Foreskin keratinocyte (primary cell): Measurements from ENCODE around the gene CWF19L2.

DNA sequence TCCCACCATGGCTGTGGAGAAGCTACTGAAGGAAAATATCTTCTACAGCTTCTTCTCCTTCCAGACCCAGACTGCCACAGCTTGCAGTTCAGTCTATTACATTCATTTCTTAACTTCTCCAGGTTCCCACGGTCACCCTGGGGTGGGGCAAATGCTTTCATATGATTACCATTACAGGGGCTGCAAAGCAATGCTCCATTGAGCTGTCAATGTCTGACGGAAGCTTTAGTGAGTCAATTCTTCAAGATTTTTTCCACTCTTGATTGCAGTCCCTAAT is 233.4 kb upstream of the DDI1 start:
- RAMPAGE, total RNA = no peak

GRCh38 chr11:103898909-103899296 is 137.5 kb upstream of the DDI1 start:
- RAMPAGE, total RNA = no peak

GRCh38 chr11:105032378-105032810 is 2.5 kb downstream of the CASP1 start:
- RAMPAGE, total RNA = no peak

- RAMPAGE, total RNA = no peak
Measured at GRCh38 chr11:105101375-105101582, 38.3 kb downstream of the CARD18 start.

- RAMPAGE, total RNA = start-site peak on the minus strand at chr11:107457813-107457839, 343 and 338 reads in 2 replicates
Measured at GRCh38 chr11:107457278-107458375, at the start of gene CWF19L2. TSS of gene CWF19L2 (minus strand) at chr11:107457825.

GRCh38 chr11:108122152-108122701 is 860 bp downstream of the ACAT1 start:
- RAMPAGE, total RNA = no peak

GRCh38 chr11:108222220-108222503 is 276 bp downstream of the NPAT start:
- RAMPAGE, total RNA = no peak

GRCh38 chr11:108496645-108497119 is 1.5 kb downstream of the POGLUT3 start:
- RAMPAGE, total RNA = no peak

DNA sequence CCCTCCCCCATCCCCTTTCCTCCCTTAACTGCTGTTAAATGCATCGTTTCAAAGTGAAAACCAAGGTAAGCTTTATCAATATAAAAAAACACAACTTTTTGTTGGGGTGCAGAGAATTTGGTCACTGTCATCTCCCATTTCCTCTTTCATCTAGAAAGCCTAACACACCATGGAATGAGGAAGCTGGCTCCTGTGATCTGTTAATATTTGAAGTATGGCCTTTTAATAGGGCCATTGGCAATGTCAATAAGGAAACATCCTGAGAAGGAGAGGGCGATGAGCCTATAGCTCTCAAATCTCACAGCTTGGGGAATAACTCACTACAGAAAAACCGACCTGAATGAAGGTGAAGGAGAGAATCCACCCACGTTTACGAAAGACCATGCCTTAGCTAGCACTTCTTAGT is 6.9 kb downstream of the EXPH5 start:
- RAMPAGE, total RNA = no peak

GRCh38 chr11:109940814-109941194 is 152.4 kb upstream of the ZC3H12C start:
- RAMPAGE, total RNA = no peak

DNA sequence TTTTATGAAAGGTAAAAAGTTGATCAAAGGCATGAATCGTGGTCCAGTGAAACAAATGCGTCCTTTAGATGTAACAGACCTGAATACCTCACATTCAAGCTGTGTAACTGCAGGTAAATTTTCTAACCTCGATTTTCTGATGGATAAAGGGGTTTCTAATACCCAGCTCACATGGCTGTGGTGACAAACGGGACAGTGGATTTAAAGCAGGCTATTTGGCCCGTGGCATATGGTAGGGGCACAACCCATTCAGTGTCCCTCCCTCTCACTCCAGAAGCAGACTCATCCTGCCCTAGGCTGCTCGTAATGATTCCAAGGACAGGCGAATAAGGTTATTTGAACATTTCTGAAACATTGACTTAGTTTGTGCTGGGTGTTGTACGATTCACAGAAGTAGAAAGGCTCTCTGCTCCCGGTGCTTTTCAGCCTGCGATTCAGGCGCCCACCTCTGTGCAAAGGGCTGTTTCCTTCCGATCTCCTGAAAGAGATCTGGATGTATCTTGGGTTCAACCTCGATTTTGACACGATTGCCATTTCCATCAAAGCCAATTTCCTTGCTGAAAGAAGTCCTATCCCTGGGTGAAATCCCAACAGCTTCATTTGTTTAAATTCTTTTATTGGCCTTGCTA is 1.3 kb upstream of the ZC3H12C start:
- RAMPAGE, total RNA = no peak

GRCh38 chr11:110295172-110295639 is 1.2 kb downstream of the RDX start:
- RAMPAGE, total RNA = no peak

- RAMPAGE, total RNA = no peak
Measured at GRCh38 chr11:111299493-111300198, 1.3 kb downstream of the POU2AF3 start.

DNA sequence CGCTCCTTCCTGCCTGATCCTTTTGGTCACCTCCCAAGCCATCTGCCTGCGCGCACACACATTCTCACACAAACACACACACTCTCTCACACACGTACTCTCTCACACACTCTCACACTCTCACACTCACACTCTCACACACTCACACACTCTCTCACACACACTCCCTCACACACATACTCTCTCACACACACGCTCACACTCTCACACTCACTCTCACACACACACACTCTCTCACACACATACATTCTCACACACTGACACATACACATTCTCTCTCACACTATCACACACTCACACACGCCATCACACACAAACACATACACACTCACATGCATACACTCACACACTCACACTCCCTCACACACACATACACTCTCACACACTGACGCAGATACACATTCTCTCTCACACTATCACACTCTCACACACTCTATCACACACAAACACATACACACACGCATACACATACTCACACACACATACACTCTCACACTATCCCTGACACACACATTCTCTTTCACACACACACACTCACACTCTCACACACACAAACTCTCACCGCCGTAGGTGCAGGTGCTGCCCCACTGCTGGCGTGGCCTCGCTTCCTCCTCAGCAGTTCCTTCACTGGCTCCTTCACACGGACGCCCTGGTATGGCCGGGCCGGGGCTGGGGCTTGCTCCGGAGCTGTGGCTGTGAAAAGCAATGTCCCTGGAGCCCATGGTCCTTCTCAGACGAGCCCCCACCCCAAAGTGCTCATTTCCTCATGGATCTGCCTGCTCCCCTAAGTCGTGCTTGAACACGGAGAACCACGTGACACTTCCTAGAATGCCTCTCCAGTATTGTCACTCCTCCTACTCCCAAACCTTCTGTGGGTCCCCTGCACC is 20.6 kb downstream of the POU2AF1 start:
- RAMPAGE, total RNA = no peak

DNA sequence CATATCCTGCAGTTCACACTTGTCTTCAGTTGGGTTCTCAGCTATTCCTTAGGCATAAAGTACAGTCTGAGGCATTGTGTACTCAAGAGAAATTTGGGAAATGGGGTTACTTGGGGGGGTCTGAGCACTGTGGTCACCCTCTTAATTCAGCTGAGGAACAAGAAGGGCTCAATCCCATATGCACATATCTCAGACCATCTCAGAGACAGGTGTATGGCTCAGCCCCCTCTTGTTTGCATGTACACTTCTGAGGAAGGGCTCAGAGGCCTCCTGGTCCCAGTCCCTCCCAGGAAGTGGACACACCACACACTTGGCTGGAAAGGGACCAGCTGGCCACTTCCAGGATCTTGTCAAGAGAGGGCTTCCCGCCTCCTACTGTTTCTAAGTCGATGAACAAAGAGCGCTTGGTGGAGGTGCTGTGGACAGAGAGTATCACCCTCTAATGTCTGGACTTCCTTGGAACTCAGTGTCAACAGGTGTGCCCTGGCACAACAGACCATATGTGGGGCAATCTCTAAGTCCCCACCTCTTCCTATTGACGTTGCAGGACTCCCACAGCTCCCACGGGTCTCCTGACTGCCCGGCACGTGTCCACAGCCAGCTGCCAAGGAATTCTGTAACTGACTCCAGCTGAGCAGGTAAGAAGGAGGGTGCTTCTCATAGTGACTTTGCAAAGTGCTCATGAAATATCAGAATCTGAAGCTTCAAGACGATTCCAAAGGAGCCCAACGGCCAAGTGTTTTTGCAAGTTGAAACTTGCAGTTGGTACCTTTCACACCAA is 16.2 kb downstream of the POU2AF1 start:
- RAMPAGE, total RNA = no peak

DNA sequence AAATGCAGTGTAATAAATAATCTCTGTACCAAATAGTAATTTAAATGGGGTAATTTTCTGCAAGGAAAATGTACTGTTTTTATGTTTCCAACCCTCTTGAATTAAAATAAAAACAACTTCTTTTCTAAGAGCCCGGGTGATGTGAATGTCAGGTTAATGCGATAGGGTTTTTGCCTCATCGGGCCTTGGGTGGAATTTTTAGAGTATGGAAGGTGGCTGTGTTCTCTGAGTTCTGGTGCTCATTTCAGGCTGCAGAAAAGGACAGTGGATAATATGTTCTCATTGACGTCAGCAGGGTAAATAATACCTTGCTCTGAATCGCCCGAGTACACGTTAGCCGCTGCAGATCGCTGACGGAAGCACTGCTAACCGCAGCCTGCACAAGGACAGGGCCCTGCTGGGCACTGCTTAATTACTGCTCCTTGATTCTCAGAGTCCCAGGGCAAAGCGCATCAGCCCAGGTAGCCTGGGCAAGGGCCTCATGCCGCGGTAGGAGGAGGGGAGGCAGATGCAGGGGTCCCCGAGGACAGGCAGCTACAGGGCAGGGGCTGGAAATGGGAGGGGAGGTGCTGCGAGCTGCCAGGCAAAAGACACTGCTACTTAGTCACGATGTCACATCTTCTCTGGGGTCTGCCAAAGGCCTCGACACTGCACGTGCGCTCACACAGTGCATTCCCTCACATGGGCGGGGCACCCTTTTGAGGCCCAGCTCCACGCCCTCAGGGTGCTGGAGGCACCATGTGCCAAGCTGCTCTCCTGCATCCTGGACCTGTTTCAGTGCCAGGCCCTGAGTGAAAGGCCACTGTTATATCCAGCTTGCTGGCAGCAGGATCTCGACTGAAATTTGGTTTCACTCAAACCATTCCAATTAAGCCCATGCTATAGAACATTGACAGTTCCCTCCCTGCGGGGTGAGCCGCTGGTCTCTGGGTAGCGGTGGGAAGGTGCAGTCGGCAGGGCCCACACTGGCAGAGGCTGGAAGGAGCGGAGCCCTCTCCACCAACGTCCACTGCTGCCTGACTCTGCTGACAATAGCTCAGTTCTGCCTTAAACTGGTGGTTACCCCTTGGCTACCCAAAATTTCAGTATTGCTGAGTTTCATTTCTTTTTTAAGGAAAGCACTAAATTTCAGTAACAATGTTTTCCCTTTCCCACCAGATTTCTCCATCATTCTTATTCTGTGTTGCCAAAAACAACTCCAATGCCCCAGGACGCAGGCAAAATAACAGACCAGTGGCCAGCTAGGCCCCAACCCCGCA is 35.0 kb downstream of the PPP2R1B start:
- RAMPAGE, total RNA = no peak

GRCh38 chr11:111840066-111840496 is 31.3 kb downstream of the ALG9 start:
- RAMPAGE, total RNA = no peak

DNA sequence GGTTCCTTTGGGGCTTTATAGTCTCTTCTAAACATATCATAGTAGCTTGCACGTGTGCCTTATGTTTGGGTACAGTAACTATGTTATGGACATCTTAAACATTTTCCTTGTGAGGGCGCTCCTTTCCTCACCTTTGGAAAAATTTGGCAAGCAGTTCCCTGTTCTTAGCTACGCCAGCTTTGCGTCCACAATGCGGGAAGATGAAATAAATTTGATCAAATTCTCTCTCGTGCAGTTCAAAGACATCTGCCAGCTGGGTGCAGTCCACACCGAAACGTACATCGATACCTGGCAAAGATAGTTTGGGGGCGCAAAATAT is 581 bp downstream of the FDXACB1 start:
- RAMPAGE, total RNA = no peak

DNA sequence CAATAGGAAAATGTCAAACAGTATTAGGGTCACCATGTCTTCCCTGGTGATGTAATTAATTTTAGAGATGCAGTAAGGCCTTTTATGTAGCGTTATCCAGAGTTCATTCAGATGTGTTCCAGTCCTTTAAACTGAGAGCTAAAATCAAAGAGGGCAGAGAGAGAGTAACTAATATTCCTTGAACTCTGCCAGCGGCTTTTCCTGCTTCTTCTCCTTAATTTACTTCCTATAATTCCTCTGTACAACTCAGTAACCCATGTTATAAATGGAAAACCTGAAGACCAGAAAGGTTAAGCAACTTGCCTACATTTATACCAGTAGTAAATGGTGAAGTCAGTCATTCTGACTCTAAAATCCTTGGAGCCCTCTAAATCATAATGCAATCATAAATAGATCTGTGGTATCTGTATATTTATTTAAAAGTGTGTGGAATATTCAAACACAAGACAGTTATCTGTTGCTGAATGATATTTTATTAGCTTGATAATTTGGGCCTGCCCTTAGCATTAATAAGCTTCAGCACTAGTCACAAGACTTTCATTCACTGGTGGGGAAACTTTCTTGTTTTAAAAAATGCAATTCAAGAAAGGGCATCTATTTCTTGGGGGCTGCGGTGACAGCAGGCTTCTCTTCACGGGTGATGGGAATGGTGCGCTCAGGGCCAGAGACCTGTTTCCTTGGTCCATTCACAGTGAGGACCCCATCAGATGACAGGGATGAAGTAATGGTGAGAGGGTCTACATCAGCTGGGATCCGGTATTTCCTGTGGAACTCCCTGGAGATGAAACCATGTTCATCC is 3.2 kb downstream of the CRYAB start:
- RAMPAGE, total RNA = no peak

DNA sequence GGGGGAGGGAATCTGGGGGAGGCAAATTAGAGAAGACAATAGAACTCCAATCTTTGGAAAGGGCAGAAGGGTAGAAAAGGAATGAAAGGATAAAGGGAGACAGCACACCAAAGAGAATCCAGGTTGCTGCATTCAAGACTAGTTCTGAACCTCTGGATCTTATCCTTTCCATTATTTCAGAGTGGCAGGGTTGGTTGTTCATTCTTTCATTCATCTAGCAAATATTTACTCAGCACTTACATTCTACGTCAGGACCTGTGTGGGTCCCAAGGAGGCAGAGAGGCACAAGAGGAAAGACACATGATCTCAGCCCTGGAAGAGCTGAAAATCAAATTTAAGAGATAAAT is 5.6 kb downstream of the C11orf52 start:
- RAMPAGE, total RNA = no peak